Heart (tissue), 3 donors: Measurements from ENCODE around the gene RPTOR.

DNA sequence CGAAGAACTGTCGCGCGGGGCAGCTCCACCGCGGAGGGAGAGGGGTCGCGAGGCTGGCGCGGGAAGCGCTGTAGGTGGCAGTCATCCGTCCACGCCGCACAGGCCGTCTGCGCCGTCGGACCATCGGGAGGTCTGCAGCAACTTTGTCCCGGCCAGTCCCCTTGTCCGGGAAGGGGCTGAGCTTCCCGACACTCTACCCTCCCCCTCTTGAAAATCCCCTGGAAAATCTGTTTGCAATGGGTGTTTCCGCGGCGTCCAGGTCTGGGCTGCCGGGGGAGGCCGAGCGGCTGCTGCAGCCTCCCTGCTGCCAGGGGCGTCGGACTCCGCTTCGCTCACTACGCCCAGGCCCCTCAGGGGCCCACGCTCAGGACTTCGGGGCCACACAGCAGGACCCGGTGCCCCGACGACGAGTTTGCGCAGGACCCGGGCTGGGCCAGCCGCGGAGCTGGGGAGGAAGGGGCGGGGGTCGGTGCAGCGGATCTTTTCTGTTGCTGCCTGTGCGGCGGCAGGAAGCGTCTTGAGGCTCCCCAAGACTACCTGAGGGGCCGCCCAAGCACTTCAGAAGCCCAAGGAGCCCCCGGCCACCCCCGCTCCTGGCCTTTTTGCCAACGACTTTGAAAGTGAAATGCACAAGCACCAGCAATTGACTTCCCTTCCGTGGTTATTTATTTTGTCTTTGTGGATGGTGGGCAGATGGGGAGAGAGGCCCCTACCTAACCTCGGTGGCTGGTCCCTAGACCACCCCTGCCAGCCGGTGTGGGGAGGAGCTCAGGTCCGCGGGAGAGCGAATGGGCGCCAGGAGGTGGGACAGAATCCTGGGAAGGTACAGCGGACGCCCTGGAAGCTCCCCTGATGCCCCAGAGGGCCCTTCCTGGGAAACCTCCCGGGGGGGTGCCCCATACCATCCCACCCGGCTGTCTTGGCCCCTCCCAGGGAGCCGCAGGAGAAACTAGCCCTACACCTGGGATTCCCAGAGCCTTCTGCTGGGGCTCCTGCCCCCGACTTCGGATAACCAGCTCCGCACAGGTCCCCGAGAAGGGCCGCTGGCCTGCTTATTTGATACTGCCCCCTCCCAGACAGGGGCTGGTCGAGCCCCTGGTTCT lies 2.5 kb upstream of the CBX4 start:
- RAMPAGE, long total RNA, 2 experiments = no peak in any of the 2 experiments

GRCh38 chr17:79851441-79851864 lies 12.2 kb upstream of the CBX4 start:
- RAMPAGE, long total RNA, 2 experiments = no peak in any of the 2 experiments

DNA sequence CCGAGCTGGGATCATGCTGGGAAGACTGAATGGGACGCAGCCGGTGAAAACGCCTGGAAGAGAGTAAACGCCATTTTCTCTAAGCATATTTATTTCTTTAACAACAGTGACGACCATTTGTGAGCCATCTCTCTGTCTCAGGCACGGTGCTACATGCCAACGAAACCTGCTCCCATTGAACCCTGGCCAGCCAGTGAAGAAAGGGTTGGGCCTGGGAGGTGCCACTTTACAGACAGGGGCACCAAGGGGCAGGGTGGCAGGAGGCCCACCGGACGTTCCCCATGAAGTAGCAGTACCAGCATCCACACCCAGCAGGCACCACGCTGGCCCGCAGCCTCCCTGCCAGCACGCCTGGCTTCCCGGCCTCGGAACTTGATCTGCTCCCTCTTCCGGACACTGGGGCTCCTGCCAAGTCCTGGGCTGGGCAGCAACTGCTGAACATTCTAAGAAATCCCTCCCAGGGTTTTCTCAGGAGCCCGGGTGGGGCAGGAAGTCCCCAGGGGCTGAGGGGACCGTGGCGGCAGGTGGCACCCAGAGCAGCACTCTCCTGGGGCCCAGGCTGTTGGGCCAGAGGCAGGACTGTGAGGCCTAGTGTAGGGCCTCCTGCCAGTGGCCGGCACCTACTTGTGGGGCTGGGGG lies 85.9 kb upstream of the CBX4 start:
- RAMPAGE, long total RNA, 2 experiments = no peak in any of the 2 experiments

DNA sequence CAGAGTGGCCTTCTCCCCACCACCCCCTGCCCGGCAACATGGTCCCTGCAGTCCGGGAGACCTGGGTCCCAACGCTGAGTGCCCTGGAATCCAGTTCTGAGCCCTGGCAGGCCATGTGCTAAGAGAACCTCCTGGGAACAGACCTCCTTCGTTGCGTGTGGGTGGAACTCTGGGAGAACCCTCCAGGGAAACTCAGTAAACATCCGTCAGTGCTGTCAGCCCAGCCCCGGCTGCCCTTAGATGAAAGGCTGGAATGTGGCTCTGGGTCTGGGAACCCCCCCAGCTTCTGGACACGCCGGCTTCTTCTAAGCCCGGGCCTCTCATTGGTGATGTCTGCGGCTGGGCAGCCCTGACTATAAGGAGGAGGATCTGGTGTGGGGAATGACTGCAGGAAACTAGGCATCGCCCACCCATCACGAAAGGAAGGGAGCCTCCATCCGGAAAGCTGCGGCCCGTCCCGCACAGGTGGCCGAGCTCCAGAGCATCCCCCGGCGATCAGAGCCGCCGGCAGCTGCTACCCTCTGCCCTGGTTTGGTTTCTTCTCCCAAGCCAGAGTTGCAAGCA lies 83.7 kb downstream of the TBC1D16 start:
- RAMPAGE, long total RNA, 2 experiments = no peak in any of the 2 experiments

- RAMPAGE, long total RNA, 2 experiments = no peak in any of the 2 experiments
Observed at GRCh38 chr17:79986725-79987219, 48.9 kb downstream of the TBC1D16 start.

GRCh38 chr17:80002535-80003075 lies 33.1 kb downstream of the TBC1D16 start:
- RAMPAGE, long total RNA, 2 experiments = no peak in any of the 2 experiments

- RAMPAGE, long total RNA, 2 experiments = no peak in any of the 2 experiments
Observed at GRCh38 chr17:80010247-80010832, 25.3 kb downstream of the TBC1D16 start.

- RAMPAGE, long total RNA, 2 experiments = no peak in any of the 2 experiments
Observed at GRCh38 chr17:80070794-80071999, 30.2 kb upstream of the GAA start.

DNA sequence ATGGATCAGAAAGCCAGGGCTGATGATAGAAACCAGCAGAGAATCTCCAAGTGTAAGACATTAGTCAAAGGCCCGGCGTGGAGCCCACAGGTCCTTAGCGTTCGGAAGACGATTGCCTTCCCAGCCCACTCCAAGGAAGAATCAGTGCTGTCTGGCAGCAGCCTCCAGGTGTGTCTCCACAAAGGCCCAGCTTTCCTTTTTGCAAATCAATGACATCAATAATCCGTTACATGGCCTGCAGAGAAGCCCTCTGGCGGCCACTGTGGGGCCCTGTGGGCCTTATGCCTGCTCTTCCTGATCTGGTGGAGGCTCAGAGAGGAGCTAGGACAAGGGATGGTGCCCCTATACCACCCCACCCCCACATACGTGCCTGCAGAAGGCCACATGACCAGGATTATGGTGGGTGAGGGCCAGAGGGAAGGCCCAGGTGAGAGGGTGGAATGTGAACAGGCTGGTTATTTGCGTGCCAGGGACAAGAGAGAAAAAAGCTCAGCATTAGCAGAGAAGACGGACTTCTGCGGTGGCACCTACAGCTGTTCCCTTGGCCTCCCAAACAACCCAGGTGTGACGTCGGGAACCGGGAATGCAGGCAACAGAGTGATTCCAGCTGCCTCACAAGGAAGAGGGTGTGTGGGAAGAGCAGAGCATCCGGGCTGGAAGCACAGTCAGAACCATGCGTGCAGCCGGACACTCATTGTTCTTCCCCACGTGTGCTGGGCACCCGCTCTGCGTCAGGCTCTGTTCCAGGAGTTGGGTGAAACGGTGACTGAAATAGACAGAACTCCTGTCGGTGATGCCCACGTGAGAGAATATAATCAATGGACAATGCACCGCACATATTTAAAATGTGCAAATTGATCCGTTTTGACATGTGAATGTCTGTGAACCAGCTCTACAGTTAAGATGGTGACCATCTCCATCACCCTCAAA lies 22.4 kb downstream of the EIF4A3 start:
- RAMPAGE, long total RNA, 2 experiments = no peak in any of the 2 experiments

DNA sequence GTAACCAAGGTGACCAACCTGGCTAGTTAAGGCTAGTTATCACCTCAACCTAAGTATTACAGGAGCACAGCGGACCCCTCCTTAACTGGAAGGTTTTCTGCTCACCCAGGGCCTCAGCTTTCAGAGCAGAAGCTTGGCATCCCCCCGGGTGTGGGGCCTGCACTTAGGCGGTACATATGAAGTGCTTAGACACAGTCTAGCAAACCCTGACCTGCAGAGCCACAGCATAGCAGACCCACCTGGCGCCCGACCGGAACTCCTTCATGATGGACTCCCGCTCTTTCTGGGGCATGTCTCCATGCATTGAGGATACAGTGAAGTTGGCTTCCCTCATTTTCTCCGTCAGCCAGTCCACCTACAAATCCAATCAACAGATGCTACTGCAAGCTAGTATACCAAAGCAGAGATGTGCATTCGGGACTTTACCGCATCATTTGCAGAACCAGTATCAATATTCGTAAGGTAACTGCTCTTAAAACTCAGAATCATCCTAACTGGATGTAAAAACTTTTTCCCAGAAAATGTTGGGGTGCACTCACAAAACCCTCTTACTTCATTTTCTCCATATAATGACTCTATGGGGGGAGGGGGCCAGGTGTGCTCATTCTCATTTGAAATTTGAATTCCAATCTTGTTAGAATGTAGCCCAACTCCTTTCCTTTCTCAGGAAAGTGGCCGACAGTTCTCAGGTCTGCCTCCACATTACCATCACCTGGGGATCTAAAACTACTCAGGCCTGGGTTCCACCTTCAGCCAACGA lies 9.6 kb downstream of the EIF4A3 start:
- RAMPAGE, long total RNA, 2 experiments = no peak in any of the 2 experiments

- RAMPAGE, long total RNA, 2 experiments = no peak in any of the 2 experiments
Observed at GRCh38 chr17:80145326-80145705, 1.6 kb downstream of the EIF4A3 start.

DNA sequence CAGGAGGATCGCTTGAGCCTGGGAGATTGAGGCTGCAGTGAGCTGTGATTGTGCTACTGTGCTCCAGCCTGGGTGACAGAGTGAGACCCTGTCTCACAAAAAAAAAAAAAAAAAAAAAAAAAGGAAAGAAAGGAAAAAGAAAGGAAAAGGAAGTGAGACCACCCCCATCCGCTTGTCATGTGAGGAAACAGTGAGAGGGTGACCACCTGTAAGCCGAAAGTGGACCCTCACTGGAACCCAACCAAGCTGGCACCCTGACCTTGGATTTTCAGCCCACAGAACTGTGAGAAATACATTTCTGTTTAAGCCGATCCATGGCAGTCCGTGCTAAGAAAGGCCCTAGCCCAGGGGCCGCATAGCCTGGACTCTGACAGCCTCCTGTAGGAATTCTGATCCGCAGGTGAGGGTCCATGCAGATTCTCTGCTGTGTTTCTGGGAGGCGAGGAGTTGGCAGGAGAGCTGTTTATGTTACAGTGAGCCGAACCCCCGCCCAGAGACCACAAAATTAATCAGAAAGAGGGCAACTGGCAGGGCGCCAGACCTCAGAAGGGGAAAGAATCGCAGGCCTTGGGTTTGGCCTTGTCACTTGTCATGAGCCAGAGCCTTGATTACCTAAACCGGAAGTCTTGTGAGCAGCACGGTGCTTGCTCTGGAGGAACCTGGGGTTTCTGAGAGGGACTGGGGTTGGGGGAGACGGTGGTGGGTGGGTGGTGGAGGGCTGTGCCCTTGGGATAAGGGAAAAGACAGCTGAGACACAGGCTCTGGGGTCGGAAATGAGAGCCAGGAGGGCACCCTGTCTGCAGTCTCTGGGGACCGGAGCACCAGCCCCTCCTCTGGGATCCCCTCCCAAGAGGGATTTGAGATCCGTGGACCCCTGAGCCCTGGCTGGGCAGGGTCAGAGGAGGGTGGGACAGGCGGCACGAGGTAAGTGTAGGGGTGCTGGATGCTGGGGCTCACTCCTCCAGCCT lies 784 bp downstream of the SGSH start:
- RAMPAGE, long total RNA, 2 experiments = no peak in any of the 2 experiments

GRCh38 chr17:80221241-80221926 lies 1.2 kb downstream of the SLC26A11 start:
- RAMPAGE, long total RNA, 2 experiments = no peak in any of the 2 experiments

DNA sequence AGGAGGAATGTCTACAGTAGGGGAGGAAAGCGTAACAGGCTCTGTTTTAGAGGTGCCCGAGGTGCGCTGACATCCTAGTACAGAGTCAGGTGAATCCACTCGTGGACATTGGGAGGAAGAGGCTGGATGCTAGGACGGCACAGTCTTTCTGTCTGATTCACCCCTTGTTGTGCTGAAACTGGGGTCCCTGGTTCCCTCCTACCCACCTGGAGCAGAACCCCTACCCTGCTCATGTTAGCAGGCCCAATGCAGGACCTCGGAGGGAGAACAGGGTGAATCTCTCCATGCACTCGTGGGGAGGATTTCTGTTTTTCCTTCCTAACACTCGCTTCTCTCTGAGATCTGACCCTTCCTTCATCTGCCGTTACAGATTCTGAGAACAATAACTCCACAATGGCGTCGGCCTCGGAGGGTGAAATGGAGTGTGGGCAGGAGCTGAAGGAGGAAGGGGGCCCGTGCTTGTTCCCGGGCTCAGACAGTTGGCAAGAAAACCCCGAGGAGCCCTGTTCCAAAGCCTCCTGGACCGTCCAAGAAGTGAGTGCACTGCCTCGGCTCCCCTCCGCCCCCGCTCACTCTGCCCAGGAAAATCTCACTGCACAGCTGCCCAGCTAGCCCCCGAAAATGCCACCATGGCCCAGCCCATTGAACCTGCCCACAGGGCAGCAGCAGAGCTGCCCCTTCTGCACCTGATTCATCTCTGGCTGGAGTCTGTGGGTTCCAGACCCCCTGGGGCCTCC lies 12.4 kb downstream of the RNF213 start:
- RAMPAGE, long total RNA, 2 experiments = no peak in any of the 2 experiments

DNA sequence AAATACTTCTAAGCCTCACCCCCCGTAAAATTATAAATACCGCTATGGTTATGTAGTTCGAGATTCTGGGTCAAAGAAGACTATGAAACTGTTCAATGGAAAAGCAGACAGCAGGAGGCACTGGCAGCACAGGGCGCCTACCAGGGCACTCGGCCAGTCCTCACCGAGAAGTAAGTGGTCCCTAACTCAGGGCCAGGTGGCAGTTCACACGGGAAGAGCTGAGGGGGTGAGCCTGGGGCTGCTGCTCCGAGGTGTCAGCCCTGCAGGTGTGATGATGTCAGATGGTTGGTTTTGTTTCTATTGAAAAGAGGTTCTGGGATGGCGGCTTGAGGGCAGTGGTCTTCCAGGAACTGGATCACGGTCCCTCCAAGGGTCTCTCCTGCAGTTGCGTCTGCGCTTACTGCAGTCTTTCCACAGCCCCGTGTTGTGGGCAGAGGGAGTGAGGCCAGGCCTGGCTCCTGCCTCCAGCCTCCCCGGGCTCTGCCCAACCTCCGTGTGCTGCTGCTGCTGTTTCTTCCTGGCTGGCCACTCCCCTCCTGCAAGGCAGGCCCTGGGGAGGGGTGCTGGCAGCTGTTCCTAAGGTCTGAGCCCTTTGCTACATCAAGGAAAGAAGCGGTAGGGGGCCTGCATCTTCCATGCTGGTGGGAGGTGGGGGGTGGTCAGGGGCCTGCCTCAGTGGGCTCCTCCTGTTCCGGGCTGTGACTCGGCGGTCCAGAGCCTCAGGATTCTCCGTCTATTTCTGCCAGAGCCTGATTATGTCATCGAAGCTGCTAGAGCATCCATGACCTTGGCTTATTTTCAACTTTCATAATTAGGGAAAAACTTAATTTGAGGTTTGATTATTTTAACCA lies 22.6 kb downstream of the RNF213 start:
- RAMPAGE, long total RNA, 2 experiments = no peak in any of the 2 experiments

- RAMPAGE, long total RNA, 2 experiments = no peak in any of the 2 experiments
Observed at GRCh38 chr17:80501942-80502534, 25.6 kb upstream of the NPTX1 start.

- RAMPAGE, long total RNA, 2 experiments = start-site peak on the plus strand in 1 of 2 experiments, at chr17:80544824-80544843 at its widest, 22 to 31 reads per replicate
Observed at GRCh38 chr17:80544498-80545157, at the start of gene RPTOR. Gene RPTOR (plus strand): TSS chr17:80544838.

DNA sequence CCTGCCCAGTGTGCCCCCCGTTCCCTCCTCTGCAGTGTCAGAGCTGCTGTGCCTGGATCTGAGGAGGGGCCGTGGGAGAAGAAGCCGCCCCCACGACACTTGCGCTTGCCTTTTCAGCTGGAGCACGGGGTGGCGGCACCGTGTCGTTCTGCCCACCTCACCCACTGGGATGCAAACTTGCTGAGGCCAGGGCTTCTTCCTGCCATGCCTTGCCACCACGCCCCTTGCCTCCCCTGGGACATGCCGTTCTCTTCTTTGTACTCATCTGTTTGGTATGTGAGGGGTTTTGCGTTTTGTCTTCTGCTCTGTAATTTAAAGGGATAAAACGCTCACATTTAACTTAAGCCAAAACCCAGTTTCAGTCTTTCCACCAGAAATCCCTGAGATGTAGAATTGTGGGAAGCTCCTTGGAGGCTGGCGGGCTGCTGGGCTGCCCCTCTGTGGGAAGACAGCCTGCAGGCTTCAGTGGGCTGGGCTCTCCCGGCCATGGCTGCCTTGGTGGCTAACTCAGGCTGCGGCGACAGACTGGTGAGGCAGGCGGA lies 180.2 kb downstream of the RPTOR start:
- RAMPAGE, long total RNA, 2 experiments = no peak in any of the 2 experiments

DNA sequence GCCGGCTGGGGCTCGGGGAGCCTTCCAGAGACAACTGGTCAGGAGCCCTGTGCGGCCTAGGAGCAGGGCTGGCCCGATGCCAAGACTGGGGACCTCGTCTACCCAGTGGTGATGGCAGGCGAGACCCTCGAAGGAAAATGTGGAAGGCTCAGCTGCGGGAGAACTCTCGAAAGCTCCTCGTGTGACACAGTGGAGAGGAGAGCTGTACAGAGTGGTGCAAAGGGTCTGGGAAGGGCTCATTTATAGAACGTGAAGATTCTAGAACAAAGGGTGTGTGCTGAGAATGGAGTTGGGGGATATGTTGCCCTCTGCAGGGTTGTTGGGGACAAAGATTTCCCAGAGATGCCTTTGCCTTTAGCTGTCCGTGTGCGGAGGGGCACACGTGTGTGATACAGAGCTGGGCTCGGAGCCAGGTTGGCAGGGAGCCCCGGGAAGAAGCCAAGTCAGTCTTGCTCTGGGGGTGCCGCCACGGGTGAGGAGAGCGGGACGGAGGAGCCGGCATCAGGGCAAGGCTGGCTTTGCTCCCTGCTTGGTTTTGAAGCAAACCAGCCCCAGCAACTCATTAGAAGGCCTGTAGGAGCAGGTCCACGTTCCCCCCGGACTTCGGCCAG lies 132.4 kb upstream of the CHMP6 start:
- RAMPAGE, long total RNA, 2 experiments = no peak in any of the 2 experiments

GRCh38 chr17:80870196-80870883 lies 121.3 kb upstream of the CHMP6 start:
- RAMPAGE, long total RNA, 2 experiments = no peak in any of the 2 experiments